Non-pigmented ciliary epithelial cell (primary cell): ENCODE data around the gene CFAP73.

DNA sequence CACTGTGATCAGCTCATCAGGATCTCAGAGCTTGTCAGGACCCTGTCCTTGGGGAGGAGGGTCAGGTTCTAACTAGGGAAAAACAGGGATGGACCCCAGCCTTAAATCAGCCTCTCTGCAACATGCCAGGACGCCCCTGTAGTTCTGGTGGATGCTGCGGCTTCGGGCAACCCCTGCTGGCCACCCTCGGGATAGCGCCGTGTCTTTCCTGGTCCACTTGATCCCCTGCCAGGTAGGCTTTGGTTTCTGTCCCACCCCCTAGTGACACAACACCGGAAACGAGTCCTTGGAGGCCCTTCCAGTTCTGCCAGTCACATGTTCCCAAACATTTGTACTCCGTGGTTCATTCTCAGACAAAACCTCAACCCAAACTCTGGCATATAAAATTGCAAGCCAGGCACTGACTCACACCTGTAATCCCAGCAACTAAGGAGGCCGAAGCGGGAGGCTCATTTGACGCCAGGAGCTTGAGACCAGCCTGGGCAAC is 37.2 kb downstream of the RASAL1 start:
- RRBS: no CpG with 5 or more reads among the region's 12 CpGs

GRCh38 chr12:113149290-113150215 is at the start of gene CFAP73:
TSS of gene CFAP73 (plus strand) at chr12:113149724.
- RRBS: no CpG with 5 or more reads among the region's 22 CpGs

DNA sequence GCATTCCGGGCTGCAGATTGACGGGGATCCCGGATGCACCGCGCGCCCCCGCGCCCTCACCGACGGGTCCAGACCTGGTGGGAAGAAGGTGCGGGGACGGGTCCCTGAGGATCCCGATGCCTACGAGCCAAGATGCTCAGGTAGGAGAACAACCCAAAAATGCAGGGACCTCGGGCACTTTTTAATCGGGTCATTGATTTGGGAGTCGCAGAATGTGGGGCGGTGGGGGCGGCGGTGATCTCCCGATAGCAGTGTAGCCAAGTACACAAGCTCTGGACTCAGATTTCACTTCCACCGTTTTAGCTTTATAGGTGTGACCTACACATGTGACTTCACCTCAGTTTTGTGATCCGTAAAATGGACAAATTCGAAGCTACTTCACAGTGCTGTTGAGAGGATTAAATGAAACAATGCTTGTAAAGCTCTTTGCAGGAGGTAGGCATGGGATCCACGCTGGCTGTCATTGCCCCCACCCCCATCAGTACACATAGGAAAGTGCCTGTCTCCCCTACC is 417 bp downstream of the RITA1 start:
- RRBS: no CpG with 5 or more reads among the region's 25 CpGs

- RRBS: no CpG with 5 or more reads among the region's 22 CpGs
Observed at GRCh38 chr12:113221765-113222470, 654 bp downstream of the TPCN1 start.

DNA sequence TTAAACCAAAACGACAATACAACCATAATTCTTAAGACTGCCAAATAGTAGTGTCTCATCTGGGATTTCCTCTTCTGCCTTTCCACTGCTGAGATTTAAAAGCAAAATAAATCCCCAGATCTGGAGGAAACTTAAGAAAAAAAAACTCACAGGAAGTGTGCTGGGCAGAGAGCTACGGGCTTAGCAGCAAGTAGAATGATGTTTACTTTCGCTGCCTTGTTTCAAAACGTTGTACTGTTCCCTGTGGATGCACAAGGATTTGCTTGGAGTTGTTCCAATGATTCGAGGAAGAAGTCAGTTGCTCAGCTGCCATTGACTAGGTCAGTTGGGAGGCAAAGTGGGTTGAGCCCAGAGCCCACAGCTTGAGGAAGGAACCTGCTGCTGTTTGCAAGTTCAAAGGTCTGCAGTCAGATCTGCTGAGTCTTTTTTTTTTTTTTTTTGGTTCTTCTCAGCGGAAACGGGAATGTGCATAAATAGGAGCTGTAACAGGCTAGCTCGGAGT is 1.8 kb downstream of the TPCN1 start:
- RRBS: no CpG with 5 or more reads among the region's 8 CpGs

GRCh38 chr12:113232850-113233815 is 11.9 kb downstream of the TPCN1 start:
- RRBS: no CpG with 5 or more reads among the region's 30 CpGs

DNA sequence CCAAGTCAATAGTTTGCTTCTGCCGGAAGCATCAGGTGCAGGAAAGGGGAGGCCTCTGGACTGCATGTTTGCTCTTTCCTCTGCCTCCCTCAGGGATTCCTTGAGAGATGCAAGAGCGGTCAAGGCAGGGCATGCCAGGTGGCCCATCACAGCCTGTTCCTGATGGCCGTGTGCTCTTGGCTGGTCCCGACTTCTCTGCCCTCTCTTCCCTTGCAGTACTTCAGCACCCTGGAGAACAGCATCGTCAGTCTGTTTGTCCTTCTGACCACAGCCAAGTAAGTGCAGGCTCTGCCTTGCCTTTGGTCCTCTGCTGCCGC is 51.7 kb downstream of the TPCN1 start:
- RRBS: no CpG with 5 or more reads among the region's 6 CpGs

- RRBS: no CpG with 5 or more reads among the region's 10 CpGs
Observed at GRCh38 chr12:113277876-113278446, 56.7 kb downstream of the TPCN1 start.

GRCh38 chr12:113293138-113293867 is 41.6 kb downstream of the SLC8B1 start:
- RRBS: no CpG with 5 or more reads among the region's 19 CpGs

DNA sequence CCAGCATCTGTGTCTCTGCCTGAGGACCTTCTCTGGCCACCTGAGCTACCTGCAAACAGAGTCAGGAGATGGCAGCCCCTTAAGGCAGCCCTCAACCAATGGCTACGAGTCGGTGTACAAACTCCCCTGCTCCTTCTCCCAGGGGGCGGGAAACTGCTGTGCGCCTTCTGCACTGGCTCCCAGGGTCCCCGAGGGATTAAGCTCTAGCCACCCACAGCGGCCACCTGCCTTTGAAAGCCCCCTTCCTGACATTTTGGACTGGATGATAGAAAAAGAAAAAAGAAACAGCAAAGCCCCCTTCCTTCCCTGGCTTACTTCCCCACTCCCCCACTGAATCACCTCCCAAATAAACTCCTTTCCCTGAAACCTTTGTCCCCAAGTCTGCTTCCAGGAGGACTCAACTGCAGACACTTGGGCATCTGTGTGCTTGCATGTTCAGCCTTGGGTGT is 6.1 kb downstream of the SDS start:
- RRBS: no CpG with 5 or more reads among the region's 6 CpGs

- RRBS: no CpG with 5 or more reads among the region's 22 CpGs
Observed at GRCh38 chr12:114479842-114480253, 73.9 kb upstream of the TBX5 start.

- RRBS: no CpG with 5 or more reads among the region's 28 CpGs
Observed at GRCh38 chr12:114664957-114665264, 19.1 kb downstream of the TBX3 start.

GRCh38 chr12:114667880-114668125 is 16.2 kb downstream of the TBX3 start:
- RRBS: no CpG with 5 or more reads among the region's 8 CpGs

DNA sequence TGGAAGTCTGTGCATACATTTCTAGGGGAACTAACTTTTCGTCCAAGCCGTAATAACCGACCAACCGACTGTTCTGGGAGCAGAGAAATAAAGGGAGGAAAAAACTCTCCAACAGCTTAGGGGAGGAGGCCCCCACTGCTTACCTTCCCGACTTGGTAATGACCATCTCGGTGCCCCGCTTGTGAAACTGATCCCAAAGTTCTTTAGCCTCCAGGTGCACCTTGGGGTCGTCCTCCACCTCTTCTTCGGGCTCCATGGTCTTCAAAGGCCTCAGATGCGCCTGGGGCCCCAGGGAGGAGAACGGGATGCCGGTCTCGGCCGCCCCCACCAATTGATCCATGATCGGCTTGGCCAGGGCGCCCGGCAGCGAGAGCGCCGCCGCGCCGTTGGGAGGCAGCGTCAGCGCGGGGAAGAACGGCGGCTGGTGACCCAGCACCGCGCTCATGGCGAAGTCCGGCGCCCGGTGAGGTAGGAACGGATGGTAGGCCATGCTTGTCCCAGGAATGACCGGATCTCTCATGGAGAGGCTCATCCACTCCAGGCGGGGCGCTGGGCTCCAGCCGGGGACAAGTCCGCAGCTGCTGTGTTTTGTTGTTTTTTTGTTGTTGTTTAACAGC is 1.2 kb downstream of the TBX3 start:
- RRBS: 2% methylated on average over 22 of the region's 40 CpGs

DNA sequence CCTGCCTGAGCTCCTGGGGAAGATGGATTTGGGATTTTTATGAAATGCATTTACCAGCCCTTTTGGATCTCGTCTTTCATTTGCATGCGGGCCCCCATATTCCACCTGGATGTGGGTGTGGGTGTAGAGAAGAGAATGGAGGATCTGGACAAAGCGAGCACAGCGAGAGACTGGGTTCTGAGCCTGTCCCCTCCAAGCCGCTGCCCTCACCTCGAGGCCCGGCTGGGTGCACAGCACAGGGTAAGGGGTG is 1.1 kb upstream of the TBX3 start:
- RRBS: no CpG with 5 or more reads among the region's 7 CpGs

DNA sequence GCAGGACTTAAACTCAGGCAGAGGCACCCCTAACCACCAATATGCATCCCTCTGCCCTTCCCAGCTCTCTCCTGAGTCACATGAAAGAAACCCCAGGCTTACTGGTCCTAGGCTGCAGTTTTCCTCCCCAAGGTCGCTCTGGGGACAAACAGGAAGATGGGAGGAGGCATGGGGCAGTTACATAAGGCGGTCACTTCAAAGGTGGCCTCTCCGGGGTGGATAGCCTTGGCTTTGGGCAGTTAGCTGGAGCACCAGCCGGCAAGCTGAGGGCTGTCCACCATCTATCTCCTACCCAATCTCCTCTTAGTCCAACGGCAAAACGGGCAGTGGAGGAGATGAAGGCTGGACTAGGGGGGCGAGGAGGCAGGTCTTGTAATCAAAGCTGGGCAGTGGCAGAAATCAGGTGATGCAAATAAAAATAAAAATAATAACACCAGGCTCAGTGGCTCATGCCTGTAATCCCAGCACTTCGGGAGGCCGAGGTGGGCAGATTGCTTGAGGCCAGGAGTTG is 54.9 kb upstream of the TBX3 start:
- RRBS: 80% methylated on average over 1 of the region's 9 CpGs

- RRBS: no CpG with 5 or more reads among the region's 19 CpGs
Observed at GRCh38 chr12:114952833-114953438, 269.0 kb upstream of the TBX3 start.

DNA sequence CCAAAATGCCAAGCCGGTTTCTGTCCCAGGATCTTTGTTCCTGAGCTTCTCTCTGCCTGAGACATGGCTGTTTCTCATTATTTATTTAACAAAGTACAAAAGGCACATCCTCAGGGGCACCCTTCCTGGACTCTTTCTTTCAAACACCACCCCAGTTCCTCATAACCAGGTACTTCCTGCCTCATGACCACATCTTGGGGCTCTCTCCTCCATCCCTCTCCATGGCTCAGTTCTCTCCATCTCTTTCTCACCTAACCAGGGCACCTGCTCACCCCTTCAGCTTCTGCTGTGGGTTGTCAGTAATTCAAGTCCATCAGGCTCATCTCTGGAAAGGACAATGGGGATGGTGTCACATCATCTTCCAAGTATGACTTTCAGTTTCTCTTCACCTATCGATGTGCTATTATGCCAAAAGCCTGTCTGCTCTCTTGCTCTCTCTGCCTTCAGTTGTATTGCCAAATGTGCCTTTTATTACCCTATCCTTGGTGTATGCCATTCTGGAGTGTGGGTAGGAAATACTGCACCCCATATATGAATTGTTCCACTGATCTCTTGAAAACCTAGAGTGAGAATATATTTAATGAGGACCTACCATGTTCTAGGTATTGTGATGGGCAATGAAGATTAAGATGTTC is 670.6 kb upstream of the TBX3 start:
- RRBS: no CpG with 5 or more reads among the region's 2 CpGs

DNA sequence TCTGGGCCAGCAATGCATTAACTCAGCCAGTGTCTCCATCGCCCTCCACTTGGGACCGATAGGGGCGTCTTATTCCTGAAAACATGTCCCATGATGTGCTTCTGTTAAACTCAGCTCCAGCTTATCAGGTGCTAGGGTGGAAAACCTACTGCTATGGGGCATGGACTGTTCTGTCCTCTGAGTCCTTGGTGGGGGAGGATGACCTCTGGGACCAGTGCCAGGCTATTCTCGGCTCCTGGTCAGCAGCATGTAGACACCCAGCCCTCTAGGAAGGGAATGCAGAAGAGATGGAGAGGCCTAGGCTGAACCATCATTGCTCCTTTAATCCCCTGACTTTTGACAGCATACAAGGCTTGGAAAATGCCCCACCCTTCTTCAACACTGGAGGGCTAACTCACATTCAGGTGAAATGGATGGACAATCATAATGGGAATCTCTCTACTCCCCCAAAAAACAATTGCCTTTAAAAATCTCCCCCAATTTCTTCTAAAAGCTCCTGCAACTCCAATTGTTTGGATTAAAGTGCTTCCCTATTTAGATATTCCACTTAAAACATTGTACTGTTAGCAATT is 486.1 kb downstream of the MED13L start:
- RRBS: no CpG with 5 or more reads among the region's 4 CpGs

DNA sequence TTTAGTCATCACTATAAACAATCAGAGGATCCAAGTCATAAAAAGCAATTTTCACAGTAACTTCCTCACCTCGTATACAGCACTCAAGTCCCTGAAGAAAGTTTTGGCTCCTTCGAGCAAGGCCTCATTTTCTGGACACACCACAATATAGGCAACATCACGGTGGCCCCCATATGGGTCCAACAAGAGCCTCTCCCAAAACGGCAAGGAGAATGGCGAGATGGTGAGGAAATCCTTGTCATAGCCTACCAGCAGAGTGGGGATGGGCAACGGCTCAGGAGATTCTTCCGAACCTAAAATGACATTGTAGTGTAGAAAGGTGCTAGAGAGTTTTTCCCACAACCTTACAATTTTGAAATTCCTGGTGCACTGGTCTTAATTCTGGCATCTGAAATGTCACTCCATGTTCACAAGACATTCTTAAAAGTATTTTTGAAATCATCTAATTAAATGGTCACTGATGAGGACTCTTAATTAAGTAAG is 291.3 kb downstream of the MED13L start:
- RRBS: no CpG with 5 or more reads among the region's 7 CpGs